Mesenchymal stem cell of adipose (primary cell): ENCODE measurements around the gene FBXW11.

DNA sequence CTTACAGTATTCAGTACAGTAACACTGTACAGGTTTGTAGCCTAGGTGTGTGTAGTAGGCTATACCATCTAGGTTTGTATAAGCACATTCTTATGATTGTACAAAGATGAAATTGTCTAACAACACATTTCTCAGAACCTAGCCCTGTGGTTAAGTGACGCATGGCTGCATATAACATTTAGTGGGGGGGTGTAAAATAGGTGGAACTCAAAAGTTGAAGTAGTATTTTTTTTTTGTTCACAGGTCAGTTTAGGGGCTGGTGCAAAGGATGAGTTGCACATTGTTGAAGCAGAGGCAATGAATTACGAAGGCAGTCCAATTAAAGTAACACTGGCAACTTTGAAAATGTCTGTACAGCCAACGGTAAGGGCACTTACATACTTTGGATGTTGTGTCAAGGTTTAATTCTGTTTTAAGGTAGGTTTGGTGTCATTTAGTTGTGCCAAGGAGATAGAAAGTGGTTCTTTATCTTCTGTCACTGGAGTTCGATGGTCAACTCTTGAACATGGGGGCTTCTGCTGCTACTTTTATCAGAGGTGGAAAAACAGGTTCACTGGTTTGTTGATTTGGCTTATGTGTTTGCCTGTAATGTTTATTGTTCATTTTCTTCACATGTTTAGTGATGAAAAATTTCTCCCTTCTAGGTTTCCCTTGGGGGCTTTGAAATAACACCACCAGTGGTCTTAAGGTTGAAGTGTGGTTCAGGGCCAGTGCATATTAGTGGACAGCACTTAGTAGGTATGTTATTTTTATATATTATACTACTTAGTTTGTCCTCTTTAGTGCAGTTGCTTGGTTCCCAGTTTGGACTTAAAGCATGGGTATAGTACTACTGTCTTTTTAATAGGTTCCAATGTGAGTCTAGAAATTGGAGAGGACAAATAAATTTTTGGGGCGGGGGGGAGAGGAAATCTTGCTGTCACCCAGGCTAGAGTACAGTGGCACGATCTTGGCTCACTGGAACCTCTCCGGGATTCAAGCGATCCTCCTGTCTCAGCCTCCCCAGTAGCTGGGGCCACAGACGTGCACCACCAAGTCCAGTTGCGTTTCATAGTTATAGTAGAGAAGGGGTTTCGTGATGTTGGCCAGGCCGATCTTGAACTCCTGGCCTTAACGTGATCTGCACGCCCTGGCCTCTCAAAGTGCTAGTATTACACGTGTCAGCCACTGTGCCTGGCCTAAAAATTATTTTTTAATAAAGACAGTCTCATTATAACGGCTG is 3.8 kb downstream of the NPM1 start:
- CAGE, long polyA plus RNA = no peak

DNA sequence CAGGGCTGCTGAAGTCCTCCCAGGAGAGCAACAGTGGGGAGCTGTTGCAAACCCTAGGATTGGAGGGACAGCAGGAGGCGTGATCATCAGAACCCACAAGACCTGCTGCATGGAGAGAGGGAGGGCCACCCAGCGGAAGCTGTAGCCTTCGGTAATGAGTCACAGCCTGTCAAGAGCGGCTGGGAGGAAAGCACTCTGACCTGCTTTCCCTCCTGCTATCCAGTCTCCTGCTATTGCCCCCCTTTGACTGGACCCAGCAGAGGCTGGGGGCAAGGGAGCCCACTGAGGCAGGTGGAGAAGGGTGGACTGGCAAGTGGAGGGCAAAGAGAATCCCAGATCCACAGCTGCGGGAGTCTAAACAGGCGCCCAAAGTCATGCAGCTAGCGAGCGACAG is 138.3 kb upstream of the SMIM23 start:
- CAGE, long polyA plus RNA = no peak

DNA sequence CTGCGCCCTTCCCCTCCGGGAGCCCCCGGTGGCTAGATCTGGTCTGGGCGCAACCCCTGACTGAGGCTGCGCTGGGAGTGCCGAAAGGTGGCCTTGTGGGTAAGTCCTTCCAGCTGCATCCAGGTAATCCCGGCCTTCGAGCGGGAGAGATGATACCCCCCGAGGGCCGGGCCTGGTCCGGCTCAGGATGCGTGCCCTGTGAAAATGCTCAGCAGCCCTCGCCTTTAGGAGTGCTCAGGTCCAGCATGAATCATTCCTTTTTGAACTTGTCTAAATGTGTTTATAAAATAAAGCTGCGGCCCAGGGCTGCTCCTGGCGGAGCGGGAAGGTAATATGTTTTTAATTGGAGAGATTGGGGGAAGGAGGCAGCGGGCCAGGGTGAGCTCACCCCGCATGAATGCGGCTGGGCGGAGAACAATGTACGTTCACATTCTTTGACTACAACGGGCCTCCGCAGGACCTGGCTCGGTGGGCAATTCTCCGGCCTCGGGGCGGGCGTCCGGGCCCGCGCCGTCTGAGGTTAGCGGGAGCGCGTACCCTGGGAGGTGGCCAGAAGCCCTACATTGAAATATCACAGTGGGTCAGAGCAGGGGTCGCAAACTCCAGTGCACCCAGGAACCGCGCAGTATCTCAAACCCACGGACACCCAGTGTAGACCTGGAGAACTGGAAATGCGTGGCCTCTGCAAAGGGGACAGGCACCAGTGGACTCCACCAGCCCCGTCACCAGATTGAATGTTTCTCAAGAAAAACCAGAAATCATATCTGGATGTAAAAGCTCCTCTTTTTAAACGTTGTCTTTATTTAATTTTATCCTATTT is 117.8 kb upstream of the SMIM23 start:
- CAGE, long polyA plus RNA = no peak

- CAGE, long polyA plus RNA = no peak
Observed at GRCh38 chr5:171737225-171737603, 48.4 kb upstream of the SMIM23 start.

DNA sequence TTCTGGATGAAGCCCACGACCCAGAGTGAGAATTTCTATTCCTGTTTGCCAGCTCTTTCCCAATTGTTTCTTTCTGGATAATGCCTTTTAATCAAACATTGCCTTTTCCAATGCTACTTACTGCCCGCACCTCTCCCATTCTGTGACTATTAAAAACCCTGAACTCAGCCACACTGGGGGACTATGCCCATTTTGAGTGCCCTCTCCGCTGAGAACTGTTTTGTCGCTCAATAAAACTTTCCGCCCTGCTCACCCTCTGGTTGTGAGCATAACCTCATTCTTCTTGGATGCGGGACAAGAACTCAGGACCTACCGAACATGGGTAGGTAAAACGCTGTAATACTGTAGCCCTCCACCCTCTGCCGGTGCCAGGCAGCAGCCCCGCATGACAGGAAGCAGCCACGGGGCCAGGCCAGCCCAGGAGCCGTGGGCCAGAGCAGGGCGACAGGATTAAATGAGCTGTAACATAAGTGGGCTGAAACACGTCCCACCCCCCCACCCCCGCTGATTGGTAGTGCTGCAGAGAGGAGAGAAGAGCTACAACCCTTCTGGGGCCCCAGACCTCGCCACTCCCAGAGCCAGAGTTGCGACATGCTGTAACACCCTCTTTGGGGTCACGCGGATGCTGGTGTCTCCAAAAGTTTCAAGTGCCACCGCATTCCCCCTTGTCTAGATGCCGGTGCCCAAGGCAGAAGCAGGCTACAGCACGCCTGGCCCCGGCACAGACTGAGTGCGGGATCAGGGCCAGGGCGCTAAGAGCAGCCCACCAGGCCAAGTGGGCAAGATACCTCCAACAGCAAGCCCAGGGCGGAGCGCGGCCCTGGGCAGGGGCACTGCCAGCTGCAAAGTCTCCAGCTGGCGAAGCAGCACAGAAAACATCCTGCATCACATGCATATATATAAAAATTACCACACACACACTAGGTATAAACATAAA is 81.9 kb downstream of the FBXW11 start:
- CAGE, long polyA plus RNA = no peak

- CAGE, long polyA plus RNA = no peak
Observed at GRCh38 chr5:171966056-171966940, 40.1 kb downstream of the FBXW11 start.

- CAGE, long polyA plus RNA = no peak
Observed at GRCh38 chr5:172006141-172007150, at the start of gene FBXW11. Gene FBXW11 (minus strand): TSS chr5:172006638.

GRCh38 chr5:172096213-172096783 is 89.9 kb upstream of the FBXW11 start:
- CAGE, long polyA plus RNA = no peak

GRCh38 chr5:172142739-172143270 is 45.2 kb downstream of the STK10 start:
- CAGE, long polyA plus RNA = no peak

DNA sequence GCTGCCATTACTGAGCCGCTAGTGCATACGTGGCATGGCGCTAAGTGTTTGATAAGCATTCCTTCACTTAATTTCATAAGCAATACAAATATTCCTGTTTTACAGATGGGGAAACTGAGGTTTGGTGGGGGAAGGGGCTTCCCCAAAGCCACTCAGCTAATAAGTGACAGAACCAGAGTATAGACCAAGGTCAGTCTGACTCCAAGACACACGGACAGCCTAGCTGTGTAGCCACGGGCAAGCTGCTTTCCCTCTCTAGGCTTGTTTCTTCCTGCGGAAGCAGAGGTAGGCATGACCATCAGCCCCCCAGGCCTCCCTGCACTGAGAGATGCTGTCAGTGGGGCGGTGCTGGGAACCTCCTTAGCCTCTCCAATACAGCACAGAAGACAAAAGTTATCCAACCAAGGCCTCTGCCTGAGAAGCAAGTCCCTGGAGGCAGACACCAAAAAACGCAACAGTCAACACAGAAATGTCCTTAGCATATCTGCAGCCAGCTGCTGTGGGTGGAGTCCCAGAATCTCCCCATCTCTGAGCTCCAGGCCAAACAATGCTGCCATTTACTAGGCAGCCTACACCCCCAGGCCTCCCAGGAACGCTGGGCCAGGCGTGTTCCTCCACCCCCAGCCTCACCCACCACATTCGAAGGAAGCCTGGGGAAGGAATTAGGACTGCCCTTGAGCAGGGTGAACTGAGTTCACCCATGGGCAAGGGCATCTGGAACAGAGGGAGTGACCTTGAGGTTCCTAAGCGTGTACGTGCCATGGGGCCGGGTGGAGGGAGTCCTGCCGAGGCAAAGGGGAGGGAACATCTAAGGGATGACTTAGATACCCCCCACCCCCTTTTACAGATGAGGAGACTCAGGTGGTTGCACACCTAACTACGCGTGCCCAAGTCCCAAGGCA is 43.8 kb downstream of the STK10 start:
- CAGE, long polyA plus RNA = no peak

GRCh38 chr5:172180845-172181408 is 7.1 kb downstream of the STK10 start:
- CAGE, long polyA plus RNA = no peak

DNA sequence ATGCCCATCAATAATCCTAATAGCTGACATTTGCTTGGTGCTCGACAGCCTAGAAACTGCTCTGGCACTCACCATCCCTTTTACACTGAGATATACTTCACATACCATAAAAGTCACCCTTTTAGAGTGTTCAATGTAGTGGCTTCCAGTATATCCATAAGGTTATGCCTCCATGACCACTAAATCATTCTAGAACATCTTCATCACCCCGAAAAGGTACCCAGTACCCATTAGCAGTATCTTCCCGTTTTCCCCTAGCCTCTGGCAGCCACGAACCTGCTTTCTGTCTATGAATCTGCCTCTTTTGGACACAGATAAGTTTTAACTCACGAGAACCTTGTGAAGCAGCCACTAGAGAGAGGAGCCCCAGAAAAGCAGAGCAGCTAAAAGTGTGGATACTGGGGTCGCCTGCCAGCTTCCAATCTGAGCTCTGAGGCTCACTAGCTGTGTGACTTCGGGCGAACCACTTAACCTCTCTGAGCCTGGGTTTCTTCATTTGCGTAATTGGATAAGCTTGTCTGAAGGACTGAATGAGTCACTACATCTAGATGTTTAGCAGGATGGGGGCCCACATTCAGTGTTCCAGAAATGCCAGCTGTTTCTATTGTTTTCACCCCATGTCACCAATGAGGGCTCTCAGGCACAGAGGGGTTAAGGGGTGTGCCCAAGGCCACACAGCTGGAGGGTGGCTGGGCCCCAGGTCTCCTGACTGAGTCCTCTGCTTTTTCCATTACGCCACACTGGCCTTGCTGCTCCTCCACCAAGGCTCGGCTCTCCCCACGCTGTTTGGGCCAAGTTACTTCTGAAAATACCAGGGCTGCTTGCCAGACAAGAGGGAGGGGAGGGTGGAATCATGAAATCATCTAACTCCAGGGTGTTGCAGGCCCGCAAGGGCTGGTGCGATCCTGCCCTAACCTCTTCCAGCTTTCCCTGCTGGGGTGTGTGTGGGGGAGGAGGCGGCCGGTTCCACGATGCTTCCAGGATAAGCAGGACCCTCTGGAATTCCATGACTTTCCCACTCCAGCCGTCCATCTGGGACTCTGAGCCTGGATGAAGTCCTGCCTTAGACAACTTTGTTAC is 36.3 kb downstream of the SH3PXD2B start:
- CAGE, long polyA plus RNA = no peak

DNA sequence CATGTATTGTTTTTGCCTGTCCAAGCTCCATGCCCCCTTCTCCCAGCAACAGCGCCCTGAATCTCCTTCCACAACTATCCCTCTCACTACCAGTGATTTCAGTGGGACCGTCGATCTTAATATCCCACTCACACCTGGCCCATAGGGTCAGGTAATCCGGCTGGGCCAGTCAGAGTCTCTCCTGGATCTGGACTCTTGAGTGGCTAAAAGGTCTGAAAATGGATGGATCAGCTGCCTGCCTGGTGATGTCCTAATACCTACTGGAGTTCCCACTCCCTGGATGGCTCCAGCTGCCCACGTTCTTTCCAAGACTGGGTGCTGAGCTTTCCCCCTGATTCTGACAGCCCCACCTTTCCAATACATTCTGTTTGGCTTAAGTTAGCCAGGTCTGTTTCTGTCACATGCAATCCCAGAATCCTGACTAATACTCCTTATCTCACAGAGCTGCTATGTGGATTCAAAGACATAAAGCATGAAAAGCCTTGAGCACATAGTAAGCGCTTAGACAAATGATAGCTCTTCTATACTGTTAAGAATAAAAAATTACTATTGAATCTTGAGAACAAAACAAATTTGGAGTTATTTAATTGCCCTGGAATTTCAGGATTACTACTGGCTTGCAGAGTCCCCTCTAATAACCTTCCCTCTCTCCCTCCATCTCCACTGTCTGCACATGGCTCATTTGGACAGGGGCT is 10.2 kb downstream of the SH3PXD2B start:
- CAGE, long polyA plus RNA = no peak

GRCh38 chr5:172478956-172479437 is 24.7 kb upstream of the SH3PXD2B start:
- CAGE, long polyA plus RNA = no peak

GRCh38 chr5:172652736-172653279 is 11.7 kb downstream of the NEURL1B start:
- CAGE, long polyA plus RNA = no peak

GRCh38 chr5:172683793-172684424 is 42.8 kb downstream of the NEURL1B start:
- CAGE, long polyA plus RNA = no peak

DNA sequence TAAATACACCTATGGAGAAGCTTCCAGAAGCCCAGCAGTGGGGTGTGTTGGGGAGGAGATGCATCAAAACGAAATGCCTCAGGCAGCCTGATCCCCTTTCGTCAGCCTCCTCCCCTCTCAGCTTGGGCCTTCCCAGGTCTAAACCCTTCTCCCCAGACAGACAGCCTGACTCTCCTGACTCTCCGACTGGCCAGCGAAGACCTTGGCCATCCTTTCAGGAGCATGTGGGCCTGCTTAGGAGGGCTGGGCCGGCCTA is 54.4 kb downstream of the NEURL1B start:
- CAGE, long polyA plus RNA = no peak

GRCh38 chr5:172768273-172769516 is 2.3 kb downstream of the DUSP1 start:
- CAGE, long polyA plus RNA = no peak

DNA sequence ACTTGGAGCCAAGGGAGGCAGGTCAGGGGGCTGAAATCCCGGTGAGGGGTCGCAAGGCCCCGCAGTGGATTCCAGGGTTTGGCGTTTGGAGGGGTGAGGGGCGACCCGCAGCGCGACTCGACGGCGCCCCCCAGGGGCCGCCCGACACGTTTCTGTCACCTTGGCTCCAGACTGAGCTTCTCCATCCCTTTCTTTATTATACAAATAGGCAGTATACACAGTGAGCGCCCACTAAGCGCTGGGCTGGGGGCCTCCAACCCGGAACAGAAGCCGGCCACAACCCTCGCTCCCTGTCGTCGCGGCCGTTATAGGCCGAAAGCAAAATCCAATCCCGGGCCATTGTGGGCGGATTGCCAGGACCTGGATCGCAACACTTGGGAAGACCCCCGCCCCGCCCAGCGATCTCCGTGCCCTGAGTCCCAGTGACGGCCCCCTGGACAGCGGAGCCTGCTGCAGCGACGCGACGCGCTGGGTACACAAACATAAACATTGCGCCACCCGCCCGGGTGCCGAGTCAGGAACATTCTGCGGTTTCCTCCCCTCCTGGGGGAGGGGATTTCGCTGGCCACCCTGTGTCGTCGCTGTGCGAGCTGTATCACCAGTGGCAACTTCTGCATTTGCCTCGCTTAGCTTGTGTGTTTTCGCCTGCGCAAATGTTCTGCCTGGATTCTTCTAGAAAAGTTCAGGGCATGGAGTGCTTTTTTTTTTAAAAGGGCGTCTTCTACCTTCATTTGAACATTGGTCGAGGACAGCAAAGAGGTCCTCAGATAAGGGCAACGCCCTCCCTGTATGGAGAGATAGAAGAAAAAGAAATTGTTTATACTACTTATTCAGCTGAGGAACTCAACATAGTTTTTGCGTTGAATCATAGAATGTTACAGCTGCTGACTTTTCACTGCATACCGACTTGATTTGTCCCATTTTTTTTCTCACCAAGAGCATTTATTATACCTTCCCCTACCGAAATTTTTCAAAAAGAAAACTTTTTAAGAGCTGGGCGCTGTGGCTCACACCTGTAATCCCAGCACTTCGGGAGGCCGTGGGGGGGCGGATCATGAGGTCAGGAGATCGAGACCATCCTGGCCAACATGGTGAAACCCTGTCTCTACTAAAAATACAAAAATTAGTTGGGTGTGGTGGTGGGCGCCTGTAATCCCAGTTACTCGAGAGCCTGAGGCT is 1.4 kb upstream of the DUSP1 start:
- CAGE, long polyA plus RNA = no peak

- CAGE, long polyA plus RNA = no peak
Observed at GRCh38 chr5:172775462-172776081, 4.6 kb upstream of the DUSP1 start.